UCH-1 (cell line): ENCODE results near the gene SLC66A2.

DNA sequence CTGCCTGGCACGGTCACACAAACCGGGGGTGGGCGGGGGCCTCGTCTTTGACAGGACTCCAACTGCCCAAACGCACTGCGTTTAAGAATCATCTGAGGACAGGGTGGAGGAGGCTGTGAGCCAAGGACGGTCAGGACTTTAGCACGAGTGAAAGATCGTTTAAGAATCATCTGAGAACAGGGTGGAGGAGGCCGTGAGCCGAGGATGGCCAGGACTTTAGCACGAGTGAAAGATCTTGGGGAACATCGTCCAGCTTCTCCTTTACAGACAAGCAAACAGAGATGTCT is 245.2 kb upstream of the SALL3 start:
- RRBS = 100% methylated on average over 1 of the region's 13 CpGs

- RRBS = no CpG with 5 or more reads among the region's 19 CpGs
These were observed 51.9 kb upstream of the NFATC1 start for GRCh38 chr18:79343612-79344489.

DNA sequence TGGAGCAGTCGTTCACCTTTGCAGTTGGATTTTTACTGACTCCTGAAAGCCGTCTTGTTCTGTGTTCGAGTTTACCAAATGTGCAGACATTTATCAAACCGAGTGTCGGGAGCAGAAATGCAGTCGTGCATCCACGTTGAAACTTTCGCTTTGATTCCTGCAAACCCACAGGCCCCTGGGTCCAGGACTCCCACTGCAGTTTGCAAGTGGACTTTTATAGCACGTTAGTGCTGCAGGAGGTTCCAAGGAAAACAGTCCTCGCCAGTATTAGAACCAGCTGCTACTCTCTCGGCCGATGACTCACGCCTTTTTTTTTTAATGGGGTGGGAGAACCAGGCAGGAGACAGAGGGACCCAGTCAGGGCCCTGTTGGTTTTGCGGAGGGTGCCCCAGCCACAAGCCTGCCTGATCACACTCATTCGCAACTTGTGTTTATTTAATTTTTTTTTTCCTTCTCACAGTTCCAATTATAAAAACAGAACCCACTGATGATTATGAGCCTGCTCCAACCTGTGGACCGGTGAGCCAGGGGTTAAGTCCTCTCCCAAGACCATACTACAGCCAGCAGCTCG is 90.1 kb downstream of the NFATC1 start:
- RRBS = 89% methylated on average over 1 of the region's 17 CpGs

DNA sequence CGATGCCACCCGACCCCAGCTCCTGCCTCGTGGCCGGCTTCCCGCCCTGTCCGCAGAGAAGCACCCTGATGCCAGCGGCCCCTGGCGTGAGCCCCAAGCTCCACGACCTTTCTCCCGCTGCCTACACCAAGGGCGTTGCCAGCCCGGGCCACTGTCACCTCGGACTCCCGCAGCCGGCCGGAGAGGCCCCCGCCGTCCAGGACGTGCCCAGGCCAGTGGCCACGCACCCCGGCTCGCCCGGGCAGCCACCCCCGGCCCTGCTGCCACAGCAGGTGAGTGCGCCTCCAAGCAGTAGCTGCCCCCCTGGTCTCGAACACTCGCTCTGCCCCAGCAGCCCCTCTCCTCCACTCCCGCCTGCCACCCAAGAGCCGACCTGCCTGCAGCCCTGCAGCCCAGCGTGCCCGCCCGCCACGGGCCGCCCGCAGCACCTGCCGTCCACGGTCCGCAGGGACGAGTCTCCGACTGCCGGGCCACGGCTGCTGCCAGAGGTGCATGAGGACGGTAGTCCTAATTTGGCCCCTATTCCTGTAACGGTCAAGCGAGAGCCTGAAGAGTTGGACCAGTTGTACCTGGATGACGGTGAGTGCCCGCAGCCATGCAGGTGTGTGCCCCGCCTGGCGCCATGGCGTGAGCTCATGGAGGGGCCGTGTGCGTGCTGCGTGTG is 90.8 kb downstream of the NFATC1 start:
- RRBS = 39% methylated on average over 10 of the region's 53 CpGs

DNA sequence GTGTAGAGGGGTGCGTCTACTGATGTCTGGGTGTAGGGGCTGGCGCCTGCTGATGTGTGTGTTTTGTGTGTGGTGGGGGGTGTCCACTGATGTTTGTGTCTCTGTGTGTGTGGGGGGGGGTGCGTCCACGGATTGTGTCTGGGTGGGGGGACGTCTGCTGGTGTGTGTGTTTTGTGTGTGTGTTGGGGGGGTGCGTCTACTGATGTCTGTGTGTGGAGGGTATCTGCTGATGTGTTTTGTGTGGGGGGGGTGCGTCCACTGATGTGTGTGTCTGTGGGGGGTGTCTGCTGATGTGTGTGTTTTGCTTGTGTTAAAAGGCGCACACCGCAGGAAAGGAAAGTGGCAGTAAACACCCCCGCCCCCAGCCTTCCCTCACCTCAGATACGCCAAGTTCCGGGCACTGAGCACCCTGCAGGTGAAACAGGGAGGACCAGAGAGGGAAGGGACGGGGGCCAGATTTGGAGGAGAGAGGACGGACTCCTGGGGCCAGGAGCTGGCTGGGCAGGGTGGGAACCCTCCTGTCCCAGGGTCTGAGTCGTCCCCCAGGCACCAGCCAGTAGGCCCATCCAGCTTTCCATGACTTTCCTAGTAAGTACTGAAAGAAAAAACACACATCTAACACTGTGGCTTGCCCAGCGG is 126.7 kb downstream of the NFATC1 start:
- RRBS = no CpG with 5 or more reads among the region's 16 CpGs

- RRBS = 23% methylated on average over 6 of the region's 41 CpGs
These were observed 130.4 kb downstream of the NFATC1 start for GRCh38 chr18:79525880-79526690.

DNA sequence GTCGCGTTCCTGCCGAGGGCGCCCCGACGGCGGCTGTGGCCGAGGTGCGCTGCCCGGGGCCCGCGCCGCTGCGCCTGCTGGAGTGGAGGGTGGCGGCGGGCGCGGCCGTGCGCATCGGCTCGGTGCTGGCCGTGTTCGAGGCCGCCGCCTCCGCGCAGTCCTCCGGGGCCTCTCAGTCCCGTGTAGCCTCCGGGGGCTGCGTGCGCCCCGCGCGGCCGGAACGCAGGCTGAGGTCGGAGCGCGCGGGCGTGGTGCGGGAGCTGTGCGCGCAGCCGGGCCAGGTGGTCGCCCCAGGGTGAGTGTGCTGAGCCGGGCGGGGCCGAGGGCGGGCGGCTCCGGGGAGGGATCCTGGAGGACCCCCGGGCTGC is 348 bp downstream of the CTDP1 start:
- RRBS = 2% methylated on average over 32 of the region's 55 CpGs

DNA sequence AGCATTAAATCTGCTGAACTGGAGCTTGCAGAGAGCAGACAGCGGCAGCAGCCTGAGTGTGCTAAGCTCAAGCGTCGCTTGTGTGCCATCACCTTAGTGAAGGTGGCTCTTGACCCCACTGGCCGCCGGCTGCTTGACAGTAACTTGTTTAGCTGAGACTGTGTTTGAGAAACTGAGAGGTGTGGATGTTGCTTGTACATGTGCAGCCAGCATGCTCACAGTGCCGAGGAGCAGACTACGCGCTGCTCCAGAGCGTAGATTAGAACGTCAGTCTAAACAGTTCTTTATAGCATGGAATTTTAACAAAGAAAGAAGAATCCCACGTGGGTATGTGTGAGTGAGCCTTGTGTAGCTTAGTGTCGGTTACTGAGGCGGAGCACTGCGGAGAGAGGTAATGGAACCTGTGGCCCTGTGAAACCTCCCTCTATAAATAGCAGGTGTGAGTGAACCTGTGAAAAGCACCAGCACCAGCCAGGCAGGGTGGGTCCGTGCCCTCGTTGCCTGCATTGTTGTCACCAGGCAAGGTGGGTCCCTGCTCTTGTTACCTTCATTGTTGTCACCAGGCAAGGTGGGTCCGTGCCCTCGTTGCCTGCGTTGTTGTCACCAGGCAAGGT is 4.5 kb downstream of the CTDP1 start:
- RRBS = no CpG with 5 or more reads among the region's 19 CpGs

DNA sequence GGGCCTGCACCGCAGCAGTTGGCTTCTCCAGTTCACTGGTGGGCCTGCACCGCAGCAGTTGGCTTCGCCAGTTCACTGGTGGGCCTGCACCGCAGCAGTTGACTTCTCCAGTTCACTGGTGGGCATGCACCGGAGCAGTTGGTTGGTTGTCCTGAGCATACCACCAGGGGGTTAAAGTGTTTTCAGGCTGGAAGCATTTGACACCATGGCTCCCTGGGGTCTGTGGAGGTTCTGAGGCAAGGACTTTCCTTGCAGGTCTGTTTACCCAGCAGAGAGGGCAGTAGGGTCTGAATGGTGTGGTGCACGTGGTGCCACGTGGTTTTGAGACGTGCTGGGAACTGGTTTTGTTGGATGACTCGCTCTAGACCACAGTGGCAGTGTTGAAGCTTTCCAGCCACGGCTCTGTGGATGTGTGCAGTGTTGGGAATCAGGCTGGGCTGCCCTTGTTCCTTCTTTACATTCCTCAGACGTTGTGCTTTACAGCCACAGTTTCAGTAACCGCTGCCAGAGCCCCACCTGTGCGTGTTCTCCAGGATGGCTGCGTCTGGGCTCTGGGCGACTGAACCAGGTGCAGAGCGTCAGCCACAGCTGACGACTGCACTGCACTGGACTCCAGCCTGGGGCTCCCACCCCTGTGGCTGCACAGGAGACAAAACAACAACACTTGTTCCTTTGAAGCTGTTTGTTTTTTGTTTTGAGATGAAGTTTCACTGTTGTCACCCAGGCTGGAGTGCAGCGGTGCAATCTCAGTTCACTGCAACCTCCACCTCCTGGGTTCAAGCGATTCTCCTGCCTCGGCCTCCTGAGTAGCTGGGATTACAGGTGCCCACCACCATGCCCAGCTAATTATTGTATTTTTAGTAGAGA is 8.2 kb downstream of the CTDP1 start:
- RRBS = no CpG with 5 or more reads among the region's 20 CpGs

DNA sequence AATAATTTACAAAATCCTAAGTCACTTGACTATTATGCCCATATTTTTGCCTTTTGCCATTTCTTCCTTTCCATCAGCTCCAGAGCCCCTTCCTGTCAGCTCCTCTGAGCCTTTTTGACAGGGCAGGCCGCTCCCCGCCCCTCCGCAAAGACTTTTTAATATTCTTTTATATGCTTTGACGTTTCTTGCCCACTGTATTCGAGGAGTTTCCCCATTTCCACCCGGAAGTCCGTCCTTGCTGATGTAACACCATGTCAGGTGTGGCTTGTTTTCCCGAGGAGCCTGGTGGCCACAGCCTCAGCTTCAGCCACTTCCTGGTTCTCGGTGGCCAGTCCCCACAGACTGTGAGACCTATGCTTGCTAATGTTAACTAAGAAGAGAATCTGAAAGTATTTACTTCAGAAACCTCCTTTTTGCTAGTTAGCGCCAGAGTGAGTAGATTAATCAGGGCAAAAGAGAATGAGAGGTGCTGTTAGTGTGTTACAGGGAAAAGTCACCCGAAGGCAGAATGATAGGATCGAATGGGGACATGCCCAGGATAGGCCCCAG is 32.1 kb downstream of the CTDP1 start:
- RRBS = no CpG with 5 or more reads among the region's 12 CpGs

DNA sequence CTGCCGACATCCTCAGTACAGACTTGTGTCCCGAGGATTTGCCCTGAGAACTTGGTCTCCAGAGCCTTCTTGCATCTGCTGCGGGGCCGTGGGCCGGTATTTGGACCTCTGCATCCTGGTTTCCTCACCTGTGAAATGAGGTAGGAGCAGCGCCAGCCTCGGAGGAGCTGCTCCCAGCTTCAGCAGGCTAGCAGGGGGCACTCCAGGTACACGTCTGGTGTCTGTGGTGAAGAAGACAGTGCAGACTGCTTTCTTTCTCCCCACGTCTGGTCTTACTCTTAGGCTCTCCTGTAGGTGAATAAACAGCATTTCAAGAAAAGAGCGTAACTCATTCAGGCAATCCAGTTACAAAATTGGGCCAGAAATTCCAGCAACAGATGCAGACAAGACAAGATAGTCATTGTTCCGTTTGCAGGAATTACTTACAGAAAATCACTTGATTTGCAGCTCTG is 58.7 kb downstream of the CTDP1 start:
- RRBS = no CpG with 5 or more reads among the region's 11 CpGs

DNA sequence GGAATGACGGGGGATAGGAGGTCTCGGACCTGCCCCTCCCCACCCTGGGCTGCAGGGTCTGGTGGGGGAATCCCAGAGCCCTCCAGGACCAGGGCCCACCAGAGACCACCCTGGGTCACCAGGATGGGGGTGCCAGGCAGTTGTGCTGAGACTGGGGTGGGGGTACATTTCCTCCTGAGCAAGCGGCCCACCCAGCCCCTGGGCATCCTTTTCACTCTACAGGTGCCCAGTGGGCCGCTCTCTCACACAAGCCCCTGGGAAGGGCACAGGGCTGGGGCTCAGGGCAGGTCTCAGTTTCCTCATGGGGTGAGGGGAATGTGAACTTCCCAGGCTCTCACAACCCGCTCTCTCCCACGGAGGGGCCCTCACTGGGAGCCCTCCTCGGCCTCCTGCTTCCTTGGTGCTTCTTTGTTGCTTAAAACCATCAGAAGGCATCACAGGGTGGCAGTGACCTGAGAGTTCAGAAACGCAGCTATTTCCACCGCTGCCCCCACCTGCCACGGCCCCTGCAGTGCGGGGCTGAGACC is 50.2 kb downstream of the SLC66A2 start:
- RRBS = no CpG with 5 or more reads among the region's 11 CpGs

- RRBS = no CpG with 5 or more reads among the region's 5 CpGs
These were observed 12.4 kb downstream of the SLC66A2 start for GRCh38 chr18:79939004-79939508.

- RRBS = 66% methylated on average over 4 of the region's 15 CpGs
These were observed 5.8 kb downstream of the SLC66A2 start for GRCh38 chr18:79945586-79946076.

DNA sequence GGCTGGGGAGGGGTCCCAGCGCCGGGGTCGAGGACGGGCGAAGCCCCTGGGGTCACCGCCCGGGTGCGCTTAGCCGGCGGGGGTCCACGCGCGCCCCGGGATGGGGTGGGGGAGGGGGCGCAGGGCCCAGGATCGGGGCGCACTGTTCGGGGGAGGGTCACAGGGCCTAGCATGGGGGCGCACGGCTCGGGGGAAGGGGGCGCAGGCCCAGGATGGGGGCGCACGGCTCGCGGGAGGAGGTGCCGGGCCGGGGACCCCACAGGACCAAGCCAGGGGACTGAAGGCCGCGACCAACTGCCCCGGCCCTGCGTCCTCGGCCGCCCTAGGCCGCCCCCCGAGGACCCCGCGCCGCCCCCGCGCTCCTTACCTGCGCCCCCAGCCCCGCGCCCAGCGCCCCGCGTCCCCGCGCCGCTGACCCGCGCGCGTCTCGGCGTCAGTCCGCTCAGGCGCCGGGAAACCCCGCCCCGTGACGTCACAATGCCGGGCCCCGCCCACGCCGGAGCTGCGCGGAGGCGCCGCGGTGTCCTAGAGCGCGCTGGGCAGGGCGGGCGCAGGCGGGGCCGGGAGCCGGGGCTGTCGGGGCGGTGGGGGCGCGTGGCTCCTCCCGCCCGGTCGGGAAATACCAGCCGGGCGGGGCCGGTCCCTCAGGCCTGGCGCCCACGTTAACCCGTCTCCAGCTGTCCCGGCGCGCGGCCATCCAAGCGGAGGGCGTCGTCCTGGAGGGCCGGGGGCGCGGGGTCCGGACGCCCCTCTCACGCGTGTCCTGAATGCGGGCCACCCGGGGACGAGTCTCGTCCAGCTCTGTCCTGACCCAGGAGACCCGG is at the start of gene SLC66A2:
Gene SLC66A2, minus strand, starts transcription at position 440 of the 824 bp plus-strand sequence.
- RRBS = 4% methylated on average over 46 of the region's 110 CpGs

- RRBS = no CpG with 5 or more reads among the region's 7 CpGs
These were observed 2.8 kb upstream of the SLC66A2 start for GRCh38 chr18:79954199-79954796.

GRCh38 chr18:79954843-79955166 is 3.4 kb upstream of the SLC66A2 start:
- RRBS = no CpG with 5 or more reads among the region's 5 CpGs

DNA sequence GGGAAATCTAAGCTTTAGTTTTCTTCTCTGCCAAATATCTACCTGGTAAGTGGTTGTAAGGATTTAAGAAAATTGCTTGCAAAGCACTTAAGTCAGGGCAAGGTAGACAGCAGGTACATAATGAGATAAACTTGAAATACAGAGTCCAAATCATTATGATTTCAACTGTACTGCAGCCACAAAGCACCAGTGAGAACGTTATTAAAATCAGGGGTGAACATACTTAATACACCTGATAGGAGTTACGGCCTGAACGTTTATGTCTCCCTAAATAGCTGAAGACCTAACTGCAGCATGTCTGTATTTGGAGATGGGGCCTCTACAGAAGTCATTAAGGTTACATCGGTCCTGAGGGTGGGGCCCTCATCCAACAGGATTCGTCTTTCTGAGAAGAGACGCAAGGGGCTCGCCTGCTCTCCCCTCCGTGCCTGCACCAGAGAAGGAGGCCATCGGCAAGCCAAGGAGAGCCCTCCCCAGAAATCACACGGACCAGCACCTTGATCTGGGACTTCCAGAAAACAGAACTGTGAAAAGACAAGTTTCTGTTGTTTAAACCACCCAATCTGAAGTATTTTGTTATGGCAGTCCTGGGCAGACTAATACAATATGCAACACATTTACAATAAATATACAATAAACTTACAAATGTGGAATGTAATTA is 5.9 kb downstream of the HSBP1L1 start:
- RRBS = no CpG with 5 or more reads among the region's 10 CpGs

DNA sequence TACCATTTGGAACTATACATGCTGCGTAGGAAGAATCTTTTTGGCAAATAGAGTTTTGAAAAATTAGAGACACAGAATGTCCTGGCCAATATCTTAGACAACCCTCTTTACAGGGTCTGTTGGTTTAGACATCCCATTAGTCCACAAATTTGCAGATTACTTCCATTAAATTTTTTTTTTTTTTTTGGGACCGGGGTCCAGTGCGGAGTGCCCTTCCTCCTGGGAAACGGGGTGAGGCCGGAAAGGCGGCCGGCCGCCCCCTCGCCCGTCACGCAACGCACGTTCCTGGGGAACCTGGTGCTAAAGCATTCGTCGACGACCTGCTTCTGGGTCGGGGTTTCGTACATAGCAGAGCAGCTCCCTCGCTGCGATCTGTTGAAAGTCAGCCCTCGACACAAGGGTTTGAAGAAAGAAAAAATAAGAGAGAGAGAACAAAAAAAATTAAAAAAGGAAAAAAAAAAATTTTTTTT is 21.5 kb upstream of the RBFA start:
- RRBS = 70% methylated on average over 2 of the region's 21 CpGs

- RRBS = no CpG with 5 or more reads among the region's 4 CpGs
These were observed 9.4 kb downstream of the ADNP2 start for GRCh38 chr18:80118430-80118941.